Hair follicular keratinocyte (primary cell): Measurements from ENCODE around the gene DNAAF8.

- RAMPAGE, long total RNA, result no peak
Observed at GRCh38 chr16:3729388-3729971, 12.2 kb upstream of the TRAP1 start.

GRCh38 chr16:3745070-3745616 lies 27.8 kb upstream of the TRAP1 start:
- RAMPAGE, long total RNA, result no peak

DNA sequence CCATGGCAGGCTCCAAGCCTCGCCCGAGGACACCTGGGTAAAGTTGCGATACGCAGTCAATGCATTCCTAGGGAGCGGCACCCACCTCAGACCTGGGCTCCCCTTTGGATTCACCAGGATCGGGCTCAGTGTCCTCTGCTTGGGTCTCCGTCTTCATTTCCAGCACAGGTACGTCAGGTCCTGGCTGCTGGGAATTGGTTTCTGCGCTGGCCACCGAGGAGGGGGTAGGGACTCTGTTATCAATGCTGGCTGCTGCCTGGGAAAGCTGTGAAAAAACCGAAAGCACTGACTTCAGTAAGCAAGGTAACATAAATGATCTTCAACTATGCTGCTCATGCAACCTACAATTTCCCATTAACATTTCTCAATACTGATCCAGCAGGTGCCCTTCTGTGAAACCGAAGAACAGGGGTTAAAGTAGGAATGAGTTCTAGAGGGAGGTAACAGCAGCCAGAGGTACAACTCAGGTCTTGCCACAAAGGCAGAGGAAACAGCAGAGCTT lies 51.8 kb upstream of the TRAP1 start:
- RAMPAGE, long total RNA, result no peak

- RAMPAGE, long total RNA, result no peak
Observed at GRCh38 chr16:3874988-3875798, 5.3 kb downstream of the CREBBP start.

DNA sequence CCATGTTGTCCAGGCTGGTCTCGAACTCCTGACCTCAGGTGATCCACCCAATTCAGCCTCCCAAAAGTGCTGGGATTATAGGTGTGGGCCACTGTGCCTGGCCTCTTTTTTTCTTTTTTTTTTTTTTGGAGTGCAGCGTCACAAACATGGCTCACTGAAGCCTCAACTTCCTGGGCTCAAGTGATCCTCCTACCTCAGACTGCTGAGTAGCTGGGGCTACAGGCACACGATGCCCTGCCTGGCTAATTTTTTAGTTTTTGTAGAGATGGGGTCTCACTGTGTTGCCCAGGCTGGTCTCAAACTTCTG lies 65.2 kb upstream of the CREBBP start:
- RAMPAGE, long total RNA, result no peak

GRCh38 chr16:3946078-3946568 lies 65.6 kb upstream of the CREBBP start:
- RAMPAGE, long total RNA, result no peak

DNA sequence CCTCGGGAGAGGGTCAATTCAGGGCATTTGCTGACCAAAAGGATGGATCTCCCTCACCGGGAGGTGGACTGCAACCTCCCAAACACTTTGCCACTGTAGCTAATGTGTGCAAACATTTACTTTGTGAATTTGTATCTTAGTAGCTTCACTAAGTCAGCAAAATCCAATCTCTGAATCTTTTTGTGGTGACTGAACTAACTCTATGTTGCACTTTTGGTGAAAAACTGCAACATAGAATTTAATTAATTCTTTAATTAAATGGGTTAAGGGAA lies 48.6 kb downstream of the ADCY9 start:
- RAMPAGE, long total RNA, result no peak

- RAMPAGE, long total RNA, result no peak
Observed at GRCh38 chr16:4092483-4092877, 23.8 kb downstream of the ADCY9 start.

DNA sequence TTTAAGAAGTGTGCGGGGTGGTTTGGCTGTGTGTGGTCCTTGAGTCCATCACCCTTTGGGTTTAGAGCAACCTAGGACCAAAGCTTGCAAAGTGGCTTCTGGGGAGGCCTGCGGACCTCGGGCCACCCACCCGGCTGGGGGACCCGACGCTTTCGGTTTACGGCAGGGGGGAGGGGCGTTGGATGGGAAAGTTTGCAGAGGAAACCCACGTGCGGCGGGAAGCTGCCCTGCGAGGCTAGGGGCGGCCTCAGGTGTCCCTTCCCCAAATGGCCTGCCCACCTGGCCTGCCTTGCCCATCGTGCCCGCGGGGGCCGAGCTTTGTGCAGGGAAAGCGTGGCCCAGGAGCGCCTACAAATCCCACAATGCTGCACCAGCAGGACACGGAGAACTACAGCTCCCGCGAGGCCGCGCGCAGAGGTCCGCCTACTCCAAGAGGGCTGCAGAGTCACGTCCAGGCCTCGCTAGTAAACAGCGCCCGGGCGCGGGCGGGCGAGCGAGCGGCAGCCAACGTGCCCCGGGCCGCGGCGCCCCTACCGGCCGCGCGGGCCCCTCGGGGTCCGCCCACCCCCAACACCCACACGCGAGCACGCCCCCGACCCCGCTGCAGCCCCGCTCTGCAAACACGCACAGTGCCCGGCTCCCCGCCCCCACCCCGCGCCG lies 1.2 kb downstream of the TFAP4 start:
- RAMPAGE, long total RNA, result no peak

DNA sequence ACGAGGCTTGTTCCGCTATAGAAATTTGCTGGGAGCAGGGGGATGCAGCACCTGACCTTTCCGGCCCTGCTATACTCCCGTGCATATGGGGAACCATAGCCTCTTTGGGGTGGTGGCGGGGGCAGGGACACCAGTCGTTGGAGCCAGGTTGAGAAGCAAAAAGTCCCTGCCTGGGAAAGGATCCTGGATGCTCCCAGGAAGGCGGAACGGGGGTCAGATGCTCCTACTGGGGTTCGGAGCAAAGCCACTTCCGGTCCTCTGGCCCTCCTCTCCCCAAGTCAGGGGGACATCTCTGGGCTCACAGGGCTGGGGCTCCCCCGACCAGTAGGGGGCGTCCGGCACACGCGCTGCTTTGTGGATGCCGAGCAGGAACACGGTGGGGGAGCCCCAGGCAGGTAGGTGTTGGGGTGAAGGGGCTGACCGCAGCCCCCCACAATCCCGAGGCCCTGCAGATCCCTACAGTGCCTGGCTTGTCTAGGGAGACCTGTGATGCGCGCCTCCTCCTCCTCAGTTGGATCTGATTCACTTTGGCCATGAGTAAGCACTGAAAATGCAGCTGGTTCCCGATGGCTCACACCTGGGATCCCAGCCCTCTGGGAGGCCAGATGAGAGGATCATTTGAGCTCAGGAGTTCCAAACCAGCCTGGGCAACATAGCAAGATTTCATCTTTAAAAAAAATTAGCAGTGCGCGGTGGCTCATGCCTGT lies 15.6 kb upstream of the TFAP4 start:
- RAMPAGE, long total RNA, result no peak

DNA sequence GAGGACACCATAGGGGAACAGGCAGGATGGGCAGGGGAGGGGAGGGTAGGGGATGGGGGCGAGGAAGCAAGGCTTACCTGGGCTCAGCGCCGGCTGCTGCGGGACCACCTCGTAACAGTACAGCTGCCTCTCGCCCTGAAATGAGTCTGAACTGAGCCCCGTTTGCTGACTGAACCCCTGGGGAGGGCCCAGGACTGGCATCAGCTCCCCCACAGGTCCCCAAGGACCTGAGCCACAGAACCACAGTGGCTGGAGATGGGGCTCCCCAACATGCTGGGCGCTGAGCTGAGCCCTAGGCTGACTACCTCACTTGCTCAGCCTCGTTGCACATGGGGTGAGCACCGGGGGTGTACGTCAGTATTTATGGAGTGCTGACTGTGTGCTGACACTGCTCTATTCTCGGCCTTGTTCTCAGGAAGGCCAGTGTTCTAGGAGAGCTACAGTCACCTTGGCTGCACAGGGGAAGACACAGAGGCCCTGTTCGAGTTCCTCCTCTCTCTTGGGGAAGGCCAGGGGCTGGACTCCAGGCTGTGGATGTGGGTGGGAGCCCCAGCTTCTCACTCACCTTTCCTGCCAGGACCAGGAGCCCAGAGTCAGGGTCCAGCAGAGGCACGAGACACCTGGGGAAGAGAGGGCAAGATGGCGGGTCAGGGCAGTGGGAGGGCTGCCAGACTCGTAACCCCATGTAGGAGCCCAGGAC lies 6.6 kb upstream of the VASN start:
- RAMPAGE, long total RNA, result no peak

GRCh38 chr16:4372994-4373580 lies 1.4 kb downstream of the VASN start:
- RAMPAGE, long total RNA, result no peak

- RAMPAGE, long total RNA, result no peak
Observed at GRCh38 chr16:4379456-4379743, 7.8 kb downstream of the VASN start.

DNA sequence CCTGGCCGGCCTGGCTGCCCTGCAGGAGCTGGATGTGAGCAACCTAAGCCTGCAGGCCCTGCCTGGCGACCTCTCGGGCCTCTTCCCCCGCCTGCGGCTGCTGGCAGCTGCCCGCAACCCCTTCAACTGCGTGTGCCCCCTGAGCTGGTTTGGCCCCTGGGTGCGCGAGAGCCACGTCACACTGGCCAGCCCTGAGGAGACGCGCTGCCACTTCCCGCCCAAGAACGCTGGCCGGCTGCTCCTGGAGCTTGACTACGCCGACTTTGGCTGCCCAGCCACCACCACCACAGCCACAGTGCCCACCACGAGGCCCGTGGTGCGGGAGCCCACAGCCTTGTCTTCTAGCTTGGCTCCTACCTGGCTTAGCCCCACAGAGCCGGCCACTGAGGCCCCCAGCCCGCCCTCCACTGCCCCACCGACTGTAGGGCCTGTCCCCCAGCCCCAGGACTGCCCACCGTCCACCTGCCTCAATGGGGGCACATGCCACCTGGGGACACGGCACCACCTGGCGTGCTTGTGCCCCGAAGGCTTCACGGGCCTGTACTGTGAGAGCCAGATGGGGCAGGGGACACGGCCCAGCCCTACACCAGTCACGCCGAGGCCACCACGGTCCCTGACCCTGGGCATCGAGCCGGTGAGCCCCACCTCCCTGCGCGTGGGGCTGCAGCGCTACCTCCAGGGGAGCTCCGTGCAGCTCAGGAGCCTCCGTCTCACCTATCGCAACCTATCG lies 10.2 kb downstream of the VASN start:
- RAMPAGE, long total RNA, result no peak

GRCh38 chr16:4393284-4393896 lies 21.7 kb downstream of the VASN start:
- RAMPAGE, long total RNA, result no peak

- RAMPAGE, long total RNA, result no peak
Observed at GRCh38 chr16:4461525-4461729, 13.0 kb downstream of the NMRAL1 start.

- RAMPAGE, long total RNA, result no peak
Observed at GRCh38 chr16:4618873-4619529, 4.3 kb upstream of the UBALD1 start.

GRCh38 chr16:4728611-4728852 lies 5.5 kb downstream of the ANKS3 start:
- RAMPAGE, long total RNA, result no peak

DNA sequence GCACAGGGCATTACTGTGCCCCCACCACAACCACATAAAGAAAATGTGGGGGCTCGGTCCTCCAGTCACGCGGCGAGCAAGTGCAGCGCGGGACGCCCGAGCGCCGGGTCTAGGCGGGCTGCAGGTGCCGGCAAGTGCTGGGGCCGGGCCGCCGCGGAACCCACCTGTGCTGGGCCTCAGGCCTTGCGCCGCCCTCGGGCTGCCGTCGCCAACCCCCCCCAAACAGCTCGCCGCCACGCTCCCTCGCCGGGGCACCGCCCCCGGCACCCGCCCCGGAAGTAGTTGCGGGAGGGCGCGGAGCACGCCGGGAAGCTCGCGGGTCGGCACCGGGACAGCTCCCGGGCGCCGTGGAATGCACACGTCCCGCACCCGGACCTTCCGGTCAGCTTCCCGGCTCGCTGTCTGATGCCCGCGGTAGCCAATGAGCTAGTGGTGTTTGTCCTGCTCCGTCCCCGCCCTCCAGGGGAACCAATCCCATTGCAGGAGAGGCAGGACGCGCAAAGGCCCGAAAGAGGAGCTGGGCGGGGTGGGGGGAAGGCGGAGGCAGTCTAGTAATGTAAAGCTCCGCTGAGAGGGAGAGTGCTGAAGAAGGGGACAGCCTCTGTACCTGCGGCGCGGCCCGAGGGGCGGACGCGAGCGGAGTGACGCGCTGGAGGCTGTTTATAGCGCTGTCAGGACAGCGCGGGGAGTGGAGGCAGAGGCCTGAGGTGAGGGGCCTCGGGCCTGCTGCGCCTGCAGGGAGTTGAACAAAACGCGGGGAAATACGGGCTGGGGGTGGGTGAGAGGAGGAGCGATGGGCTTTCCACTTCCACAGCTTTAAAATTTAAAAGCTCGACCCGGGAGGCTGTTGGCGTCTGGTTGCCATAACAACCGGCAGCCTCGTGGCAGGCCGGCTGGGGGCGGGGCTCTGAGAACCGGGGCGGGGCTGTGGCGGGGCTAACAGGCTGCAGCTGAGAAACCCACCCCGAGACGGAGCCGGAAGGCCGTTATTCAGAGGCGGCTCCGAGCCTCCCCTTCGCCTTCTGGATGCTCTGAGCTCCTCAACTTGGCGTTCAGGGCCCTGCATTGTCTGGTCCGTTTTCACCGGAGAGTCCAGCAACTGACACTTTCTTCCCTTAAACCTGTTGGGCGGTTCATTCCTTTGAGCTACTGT lies at the start of gene DNAAF8:
Gene DNAAF8 (plus strand): TSS at position 546 of the 1,153 bp plus-strand sequence.
- RAMPAGE, long total RNA, result no peak

GRCh38 chr16:4832723-4832961 lies 14.4 kb downstream of the GLYR1 start:
- RAMPAGE, long total RNA, result no peak